Monocyte (primary cell): Measurements from ENCODE around the gene TP53AIP1.

GRCh38 chr11:128496607-128497886 is 90.3 kb downstream of the ETS1 start:
- PRO-cap, 2 experiments = no peak in any of the 2 experiments

- PRO-cap, 2 experiments = no peak in any of the 2 experiments
These were observed 36.5 kb downstream of the ETS1 start for GRCh38 chr11:128550813-128551388.

GRCh38 chr11:128604478-128605051 is 17.2 kb upstream of the ETS1 start:
- PRO-cap, 2 experiments = no peak in any of the 2 experiments

DNA sequence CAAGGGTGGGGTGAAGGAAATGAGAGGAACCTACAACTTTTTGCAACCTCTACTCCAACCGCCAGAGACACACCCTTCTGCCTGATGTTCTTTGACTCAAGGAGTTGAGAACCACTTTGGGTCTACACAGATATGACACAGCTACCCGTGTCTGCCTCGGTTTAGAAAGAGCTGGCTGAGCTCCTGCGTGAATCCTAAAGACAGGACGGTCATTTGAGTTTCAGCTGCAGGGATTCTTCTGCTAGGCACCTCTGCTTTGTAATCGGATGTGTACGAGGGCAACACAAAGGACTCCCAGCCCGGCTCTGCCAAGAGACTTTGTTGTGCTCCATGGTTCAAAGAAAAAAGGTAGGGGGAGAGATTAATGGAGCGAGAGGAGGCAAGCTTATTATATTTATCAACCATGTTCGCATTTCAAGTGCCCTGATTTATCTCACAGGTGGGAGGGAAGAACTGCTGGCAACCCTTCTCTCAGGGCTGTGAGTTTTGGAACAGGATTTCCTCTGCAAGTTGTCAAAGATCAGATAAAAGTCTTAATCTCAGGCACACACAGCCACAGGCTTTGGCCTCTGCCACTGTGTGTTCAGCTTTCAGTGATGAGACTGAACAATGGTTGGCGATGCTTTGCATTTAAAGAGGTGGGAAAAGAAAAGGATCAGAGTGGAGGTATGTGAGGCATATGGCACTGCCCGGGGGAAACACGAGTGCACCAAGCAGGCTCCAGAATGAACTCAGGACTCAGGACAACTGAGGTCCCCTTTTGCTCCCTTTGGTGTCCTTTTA is 35.2 kb downstream of the FLI1 start:
- PRO-cap, 2 experiments = no peak in any of the 2 experiments

GRCh38 chr11:128852136-128852761 is 14.8 kb downstream of the KCNJ1 start:
- PRO-cap, 2 experiments = no peak in any of the 2 experiments

DNA sequence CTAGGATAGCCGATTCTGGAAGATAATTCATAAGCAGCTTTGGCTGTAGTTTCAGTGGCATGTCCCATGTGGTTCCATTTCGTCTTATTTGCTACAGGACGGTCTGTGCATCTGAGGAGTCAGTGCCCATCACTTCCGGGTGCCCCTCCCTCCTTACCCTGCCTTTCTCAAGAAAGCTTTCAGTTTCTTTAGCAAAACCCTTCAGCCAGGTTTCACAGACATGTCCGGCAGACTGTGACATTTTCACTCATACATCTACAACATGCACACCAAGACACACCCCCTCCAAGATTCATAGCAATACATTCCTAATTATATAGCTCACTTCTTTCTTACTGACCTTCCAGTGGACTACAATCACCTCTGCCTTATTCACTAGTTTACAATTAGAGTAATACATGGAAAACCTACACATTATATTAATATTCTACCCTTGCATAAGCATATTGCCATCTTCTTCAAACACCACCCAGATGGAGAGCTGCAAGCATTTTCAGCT is 14.2 kb downstream of the TP53AIP1 start:
- PRO-cap, 2 experiments = no peak in any of the 2 experiments

GRCh38 chr11:128942448-128943413 is at the start of gene TP53AIP1:
TSS of gene TP53AIP1 (minus strand) at chr11:128942871.
- PRO-cap, 2 experiments = no peak in any of the 2 experiments

- PRO-cap, 2 experiments = no peak in any of the 2 experiments
These were observed 18.3 kb downstream of the ARHGAP32 start for GRCh38 chr11:129173852-129174170.

DNA sequence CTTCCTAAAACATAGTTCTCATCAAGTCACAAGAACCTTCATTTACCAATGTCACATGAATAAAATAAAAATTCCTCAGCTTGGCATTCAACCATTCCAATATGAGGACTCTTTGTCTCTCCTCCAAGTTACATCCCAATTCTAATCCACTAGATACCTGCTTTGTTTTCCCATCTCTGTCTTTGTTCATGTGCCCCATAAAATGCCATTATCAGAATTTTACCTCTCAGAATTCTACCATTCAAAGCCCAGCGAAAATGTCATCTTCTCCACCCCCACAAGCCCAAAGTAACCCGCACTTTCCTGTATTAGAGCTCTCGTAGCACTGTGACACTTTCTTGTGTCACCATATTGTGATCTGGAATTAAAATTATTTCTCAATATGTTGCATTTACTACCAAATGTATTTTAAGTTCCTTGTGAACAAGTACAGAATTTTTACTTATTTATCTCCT is 51.5 kb upstream of the ARHGAP32 start:
- PRO-cap, 2 experiments = no peak in any of the 2 experiments

DNA sequence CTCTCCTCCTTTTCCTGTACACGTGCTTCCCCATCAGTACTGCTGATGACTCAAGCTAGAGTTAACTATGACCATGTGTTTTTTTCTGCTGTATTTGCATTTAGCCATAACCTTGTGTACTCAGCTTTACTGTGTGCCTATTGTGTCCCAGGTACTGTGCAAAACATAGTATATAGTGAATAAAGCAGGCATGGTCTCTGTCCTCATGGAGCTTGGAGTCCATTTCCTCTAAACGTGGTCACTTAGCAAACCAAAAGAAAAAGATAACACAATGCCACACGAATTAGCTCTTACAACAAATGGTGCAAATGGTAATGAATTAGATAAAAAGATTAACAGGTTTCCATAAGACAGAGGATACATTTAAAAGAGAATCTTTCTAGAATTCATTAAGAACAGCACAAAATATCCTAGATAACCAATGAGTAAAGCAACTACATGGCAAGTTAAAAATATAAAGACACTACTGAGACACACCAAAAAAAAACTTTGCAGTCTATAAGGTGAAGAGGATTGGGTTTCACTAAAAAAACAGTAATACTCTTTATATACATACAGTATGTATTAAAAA is 56.7 kb upstream of the ARHGAP32 start:
- PRO-cap, 2 experiments = no peak in any of the 2 experiments

DNA sequence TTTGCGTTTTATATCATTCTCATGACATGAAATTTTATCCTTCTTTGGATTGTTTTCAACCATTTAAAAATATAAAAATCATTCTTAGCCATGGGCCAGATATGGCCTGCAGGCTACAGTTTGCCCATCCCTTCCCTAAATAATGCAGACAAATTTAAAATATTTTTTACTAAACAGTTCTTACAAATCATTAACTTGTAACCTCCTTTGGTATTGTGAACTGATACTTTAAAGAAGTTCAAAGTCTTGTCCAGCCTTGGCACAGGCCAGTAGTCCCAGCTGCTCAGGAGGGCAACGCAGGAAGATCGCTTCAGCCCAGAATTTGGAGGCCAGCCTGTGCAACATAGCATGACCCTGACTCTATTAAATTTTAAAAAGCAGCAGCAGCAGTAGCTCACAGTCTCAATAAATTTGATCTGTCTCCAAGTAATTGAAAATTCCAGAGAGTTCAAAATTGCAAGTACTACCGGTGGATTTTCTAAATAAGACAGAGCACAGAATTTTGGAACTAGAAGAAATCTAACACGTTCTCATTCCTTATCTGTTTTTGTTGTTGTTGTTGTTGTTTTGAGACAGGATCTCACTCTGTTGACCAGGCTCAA is 83.7 kb upstream of the ARHGAP32 start:
- PRO-cap, 2 experiments = no peak in any of the 2 experiments

DNA sequence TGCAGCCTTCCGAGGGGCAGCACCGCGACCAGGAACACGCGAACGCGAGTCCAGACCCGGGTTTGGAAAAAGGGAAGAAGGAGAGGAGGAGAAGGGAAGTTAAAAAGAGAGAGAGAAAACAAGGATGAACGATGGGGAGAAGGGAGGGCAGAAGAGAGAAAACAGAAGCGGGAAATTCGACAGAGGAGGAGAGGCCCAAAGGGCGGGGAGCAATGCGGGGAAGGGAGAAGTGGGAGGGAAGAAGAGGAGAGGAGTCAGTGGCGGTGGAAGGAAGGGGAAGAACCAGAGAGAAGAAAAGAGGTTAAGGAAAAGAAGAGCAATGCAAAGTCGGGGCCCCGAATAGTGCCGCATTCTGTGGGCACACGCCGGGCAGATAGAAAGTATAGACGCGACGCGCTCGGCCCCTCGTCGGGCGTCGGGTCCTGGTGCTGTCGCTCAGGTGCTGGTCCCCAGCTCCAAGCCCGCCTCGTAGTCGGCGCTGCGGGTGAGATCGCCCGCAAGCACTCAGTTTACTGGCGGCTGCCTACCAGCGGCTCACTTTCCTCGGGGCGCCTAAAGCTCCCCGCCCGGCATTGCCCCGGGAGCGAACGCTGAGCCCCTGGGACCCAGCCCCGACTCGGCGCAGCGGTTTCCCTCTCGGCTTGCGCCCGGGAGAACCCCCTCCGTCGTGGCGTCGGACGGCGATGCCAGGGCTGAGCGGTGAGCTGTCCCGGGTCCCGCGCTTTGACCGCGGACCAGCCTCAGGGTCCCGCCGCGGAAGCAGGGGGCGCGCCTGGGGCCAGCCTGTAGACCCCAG is 2.7 kb upstream of the BARX2 start:
- PRO-cap, 2 experiments = no peak in any of the 2 experiments

- PRO-cap, 2 experiments = no peak in any of the 2 experiments
These were observed 81.5 kb downstream of the BARX2 start for GRCh38 chr11:129457015-129457766.

DNA sequence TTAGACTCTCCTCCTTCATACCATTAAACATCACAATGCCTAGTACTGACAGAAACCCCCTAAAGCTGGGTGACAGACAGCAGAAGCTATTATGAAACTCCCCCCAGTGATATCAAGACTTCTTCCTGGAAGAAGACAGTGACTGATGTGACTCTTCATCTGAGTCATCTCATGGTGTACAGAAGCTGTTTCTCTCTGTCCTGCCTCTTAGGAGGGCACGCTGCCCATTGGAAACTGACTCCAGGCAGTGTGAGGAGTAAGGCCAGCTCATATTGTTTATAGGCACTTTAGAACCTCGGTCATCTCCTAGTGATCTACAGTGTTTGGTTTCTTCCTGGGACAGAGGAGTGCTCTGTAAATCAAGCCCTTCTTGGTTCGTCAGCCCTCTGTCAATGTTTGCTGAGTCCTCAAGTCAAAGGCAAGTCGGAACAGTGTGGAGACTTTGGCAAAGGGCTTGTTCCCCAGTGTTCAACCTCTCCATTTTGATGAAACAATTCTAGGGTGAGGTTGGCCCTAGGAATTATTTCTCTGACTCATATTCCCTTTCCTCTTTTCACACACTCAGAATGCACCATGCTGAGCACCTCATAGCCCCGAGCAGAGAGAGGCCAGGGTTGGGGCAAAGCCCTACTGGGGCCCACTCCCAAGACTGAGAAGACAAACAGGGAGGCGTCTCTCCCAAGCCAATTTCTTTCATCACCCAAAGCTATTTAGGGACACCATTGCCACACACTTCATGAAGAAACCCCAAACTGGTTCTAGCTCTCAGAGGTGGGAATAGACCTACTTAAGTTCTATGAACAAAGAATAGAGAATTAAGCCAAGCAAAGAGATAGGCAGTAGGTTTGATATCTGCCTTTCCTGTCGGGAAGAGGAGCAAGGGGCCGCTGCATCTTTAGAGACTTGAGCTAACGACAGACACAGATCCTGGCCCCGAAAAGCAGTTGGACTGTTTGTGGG is 172.3 kb upstream of the TMEM45B start:
- PRO-cap, 2 experiments = no peak in any of the 2 experiments

DNA sequence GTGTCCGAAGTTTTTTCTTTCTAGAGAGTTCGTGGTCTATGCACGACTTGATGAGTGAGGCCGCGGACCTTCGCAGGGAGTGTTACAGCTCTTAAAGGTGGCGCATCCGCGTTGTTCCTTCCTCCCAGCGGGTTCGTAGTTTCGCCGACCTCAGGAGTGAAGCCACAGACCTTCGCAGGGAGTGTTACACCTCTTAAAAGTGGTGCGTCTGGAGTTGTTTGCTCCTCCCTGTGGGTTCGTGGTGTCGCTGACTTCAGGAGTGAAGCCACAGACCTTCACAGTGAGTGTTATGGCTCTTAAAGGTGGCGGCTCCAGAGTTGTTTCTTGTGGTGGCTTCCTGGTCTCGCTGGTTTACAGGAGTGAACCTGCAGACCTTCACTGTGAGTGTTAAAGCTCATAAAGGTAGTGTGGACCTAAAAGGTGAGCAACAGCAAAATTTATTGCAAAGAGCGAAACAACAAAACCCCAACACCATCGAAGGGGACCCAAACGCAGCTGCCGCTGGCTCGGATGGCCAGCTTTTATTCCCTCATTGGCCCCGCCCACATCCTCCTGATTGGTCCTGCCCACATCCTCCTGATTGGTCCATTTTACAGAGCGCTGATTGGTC is 1.4 kb upstream of the TMEM45B start:
- PRO-cap, 2 experiments = peak in 1 of 2 experiments; most common minus-strand start position 497 of the sequence (in 1)

DNA sequence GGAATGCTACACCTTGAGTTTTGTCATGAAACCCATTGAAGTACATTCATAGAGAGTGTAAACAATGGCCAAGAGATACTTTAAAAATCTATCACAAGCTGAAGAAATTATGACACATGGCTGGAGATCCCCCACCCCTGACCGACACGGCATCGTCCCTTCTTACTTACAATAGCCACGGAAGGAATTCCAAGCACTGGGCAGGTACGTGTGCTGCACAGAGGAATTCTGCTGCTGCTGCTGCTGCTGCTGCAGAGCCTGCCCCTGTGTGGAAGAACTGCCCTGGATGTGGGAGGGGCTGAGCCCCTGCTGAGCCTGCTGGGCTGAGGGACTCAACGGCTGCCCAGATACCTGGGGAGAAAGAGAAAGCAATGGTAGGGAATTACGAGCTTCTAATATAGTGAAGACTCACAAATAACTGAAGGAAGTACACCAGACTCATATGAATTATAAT is 15.0 kb upstream of the NFRKB start:
- PRO-cap, 2 experiments = no peak in any of the 2 experiments

GRCh38 chr11:130118740-130119419 is 40.7 kb upstream of the ST14 start:
- PRO-cap, 2 experiments = no peak in any of the 2 experiments

DNA sequence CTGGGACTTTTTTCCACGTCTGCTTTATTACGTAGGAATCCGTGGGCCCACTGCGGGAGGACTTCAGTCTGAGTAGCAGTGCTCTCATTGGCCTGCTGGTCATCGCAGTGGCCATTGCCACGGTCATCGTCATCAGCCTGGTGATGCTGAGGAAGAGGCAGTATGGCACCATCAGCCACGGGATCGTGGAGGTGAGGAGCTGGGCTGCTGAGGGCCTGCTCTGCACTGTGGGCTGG is 17.8 kb upstream of the ST14 start:
- PRO-cap, 2 experiments = peak in 1 of 2 experiments; most common plus-strand start position 182 of the sequence (in 1)

DNA sequence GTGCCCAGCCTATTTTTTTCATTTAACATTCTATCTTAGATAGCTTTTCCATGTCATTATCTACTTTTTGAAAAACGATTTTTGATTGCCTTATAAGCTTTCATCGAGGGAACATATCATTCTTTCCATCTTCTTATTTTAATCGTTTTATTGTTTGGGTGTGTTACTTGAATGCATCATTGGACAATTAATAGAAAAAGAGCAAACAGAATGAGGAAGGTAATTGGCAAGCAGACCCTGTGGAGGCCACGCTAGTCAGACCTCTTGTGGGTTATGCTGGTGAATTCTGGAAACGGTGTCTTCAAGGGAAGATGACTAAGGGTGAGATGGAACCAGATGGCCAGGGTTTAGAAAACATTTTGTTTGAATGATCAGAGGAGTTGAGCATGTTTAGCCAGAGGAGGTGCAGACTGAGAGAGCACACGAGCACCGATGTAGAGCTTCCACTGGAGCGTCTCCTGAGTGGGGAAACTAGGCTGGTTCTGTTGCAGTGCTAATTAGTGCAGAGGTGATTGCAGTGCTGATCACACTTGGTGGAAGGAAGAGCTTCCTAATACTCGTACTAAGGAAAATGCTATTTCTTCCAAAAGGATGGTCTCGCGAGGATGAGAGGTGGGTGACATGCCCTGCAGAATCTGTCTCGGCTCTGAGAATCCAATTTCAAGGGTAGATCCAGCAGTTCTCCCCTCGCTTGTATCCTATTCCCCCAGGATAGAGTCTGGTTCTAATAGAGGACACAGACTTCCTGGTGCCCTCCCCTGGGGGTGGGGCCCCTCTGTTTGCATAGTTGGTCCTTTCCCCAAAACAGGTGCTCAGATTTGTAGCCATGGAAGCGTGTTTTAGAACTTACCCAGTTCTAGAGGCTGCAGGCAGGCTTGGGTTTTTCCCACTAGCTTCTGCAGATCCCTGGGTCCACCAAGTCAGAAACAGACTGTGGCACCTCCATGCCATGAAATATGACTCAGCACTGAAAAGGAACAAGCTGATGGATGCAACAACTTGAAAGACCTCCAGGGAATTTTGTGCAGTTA is 8.7 kb downstream of the ST14 start:
- PRO-cap, 2 experiments = no peak in any of the 2 experiments

DNA sequence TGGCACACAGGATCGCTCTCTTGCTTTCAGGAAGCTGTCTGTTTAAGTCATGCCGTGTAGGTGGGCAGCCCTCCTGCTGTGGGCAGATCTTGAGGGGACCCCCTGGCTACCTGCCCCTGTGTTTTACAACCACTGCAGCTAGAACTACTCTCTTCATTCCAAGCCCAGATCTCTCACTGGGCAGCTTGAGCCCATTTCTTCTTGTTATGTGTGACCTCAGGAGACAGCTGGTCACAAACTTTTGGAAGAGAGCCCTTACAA is 9.9 kb downstream of the ADAMTS8 start:
- PRO-cap, 2 experiments = no peak in any of the 2 experiments